GM23248 (cell line): ENCODE measurements around the gene KLHL18.

DNA sequence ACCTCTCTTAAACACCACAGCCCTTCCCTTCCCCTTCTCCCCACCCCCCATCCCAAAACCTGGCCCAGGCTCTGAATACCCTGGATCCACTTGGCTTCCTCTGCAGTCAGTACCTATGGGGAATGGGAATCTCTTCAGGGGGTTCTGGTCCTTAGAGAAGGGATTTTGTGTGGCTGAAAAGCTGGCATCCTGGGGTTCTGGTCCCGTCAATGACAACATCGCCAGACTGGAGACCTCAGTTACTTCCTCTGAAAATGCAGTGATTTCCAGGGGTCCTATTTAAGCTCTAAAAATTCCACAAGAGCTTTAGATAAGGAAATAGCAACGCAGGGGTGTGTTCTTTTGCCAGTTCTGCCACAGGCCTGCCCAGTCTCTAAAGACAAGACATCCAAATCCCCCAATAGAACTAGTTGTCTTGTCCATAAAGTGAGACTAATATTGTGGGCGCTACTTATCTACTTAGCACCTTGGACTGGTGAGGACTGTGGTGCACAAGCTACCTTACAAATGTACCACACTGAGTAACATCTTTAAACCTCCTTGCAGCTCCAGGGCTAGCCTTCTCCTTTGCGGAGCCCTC is 2.1 kb upstream of the TDGF1 start:
- RAMPAGE, long total RNA, result no peak

- RAMPAGE, long total RNA, result no peak
These were observed 12.8 kb downstream of the FAM240A start for GRCh38 chr3:46625106-46625468.

- RAMPAGE, long total RNA, result no peak
These were observed 29.4 kb downstream of the MYL3 start for GRCh38 chr3:46833605-46834393.

DNA sequence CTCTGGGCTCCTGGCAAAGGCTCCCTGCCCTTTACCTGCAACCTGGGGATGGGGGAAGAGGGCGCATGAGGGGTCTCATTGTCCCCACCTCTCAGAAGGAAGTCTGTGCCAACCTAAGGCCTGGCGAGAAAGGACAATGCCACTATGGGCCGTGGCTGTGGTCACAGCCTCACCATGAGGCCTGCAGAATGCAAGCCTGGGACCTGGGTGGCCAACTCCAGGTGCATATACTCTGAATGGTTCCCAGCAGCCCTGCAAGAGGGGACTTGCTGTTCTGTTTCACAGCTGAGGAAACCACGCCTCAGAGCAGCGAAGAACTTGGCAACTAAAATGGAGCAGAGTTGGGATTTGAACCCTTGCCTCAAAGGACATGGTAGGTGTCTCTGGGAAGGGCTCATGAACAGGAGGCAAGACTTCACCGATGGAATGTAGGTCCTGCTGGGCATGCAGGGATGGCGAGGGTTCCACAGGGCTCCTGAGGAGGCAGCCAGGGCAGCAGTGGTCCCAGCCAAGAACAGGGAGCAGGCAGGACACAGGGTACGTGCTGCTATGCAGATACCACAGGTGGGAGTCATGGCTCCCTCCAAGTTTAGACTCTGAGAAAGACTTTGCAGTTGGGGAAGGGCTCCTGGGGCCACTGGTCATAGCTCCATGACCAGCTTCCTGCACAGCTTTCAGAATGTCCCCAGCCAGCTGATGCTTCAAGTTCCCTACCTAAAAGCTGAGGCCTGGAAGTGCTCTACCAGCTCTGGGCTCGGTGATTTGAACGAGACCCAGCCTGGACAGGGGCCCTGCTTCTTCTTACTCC is 1.0 kb downstream of the MYL3 start:
- RAMPAGE, long total RNA, result no peak

GRCh38 chr3:46871126-46871660 is 6.3 kb upstream of the PTH1R start:
- RAMPAGE, long total RNA, result no peak

GRCh38 chr3:46938815-46939283 is 37.7 kb downstream of the CCDC12 start:
- RAMPAGE, long total RNA, result no peak

DNA sequence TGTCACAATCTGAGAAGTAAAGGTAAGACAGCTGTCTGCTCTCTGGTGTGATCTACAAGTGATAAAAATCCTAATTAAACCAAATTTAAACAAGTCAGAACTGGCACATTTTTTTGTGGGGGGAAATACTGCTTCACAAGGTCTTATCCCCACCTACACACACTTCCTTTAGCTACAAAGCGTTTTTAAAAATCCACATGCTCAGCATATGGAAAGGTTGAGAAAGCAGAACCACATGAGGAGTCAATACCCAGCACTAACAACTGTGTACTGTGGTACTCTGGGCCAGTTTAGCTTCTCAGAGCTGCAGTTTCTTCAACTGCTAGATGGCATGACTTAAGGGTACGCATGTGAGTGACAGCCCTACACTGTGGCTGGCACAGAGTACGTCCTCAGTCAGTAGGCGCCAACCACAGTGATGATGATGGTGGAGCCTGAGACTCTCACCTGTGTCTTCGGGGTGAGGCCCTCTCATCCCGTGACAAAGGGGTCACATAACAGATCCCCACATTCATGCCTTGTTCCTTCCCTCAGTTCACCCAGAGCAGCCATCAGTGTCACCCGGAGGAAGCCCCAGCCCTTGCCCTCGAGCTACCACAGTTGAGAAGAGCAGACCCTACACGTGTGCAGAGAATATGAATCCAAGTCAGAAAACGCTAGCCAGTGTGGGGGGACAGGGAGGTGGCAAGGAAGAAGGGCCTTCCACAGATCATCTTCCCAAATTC is 17.4 kb downstream of the CCDC12 start:
- RAMPAGE, long total RNA, result no peak

- RAMPAGE, long total RNA, result no peak
These were observed 11.5 kb downstream of the CCDC12 start for GRCh38 chr3:46964987-46965599.

GRCh38 chr3:46970767-46971202 is 5.8 kb downstream of the CCDC12 start:
- RAMPAGE, long total RNA, result no peak

- RAMPAGE, long total RNA, result no peak
These were observed 39.8 kb downstream of the SETD2 start for GRCh38 chr3:47123874-47124663.

DNA sequence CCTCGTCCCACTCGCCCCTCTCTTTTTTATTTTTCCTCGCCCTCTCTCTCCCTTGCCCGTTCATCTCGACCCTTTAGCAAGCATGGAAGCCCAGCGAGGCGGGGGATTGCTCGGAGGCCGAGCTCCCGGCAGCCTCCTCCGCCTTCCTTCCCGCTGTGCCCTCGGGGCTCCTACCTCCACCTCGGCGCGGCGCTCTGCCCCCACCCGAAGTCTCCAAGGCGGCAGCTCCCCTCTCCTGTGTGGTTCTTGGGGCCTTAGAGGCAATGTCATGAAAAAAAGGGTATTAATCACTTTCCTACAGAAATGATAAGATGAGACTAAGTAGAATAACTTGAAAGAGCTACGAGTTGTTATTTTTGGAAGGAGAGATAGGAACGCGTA is 703 bp upstream of the SETD2 start:
- RAMPAGE, long total RNA, result no peak

GRCh38 chr3:47282386-47283616 is at the start of gene KLHL18:
Gene KLHL18, plus strand, starts transcription at chr3:47282944.
- RAMPAGE, long total RNA, result start-site peak on the minus strand at chr3:47282570-47282603, 67 and 81 reads in 2 replicates; start-site peak on the minus strand at chr3:47282746-47282810, 23 and 37 reads in 2 replicates

GRCh38 chr3:47409229-47409864 is 28.5 kb downstream of the PTPN23 start:
- RAMPAGE, long total RNA, result no peak

DNA sequence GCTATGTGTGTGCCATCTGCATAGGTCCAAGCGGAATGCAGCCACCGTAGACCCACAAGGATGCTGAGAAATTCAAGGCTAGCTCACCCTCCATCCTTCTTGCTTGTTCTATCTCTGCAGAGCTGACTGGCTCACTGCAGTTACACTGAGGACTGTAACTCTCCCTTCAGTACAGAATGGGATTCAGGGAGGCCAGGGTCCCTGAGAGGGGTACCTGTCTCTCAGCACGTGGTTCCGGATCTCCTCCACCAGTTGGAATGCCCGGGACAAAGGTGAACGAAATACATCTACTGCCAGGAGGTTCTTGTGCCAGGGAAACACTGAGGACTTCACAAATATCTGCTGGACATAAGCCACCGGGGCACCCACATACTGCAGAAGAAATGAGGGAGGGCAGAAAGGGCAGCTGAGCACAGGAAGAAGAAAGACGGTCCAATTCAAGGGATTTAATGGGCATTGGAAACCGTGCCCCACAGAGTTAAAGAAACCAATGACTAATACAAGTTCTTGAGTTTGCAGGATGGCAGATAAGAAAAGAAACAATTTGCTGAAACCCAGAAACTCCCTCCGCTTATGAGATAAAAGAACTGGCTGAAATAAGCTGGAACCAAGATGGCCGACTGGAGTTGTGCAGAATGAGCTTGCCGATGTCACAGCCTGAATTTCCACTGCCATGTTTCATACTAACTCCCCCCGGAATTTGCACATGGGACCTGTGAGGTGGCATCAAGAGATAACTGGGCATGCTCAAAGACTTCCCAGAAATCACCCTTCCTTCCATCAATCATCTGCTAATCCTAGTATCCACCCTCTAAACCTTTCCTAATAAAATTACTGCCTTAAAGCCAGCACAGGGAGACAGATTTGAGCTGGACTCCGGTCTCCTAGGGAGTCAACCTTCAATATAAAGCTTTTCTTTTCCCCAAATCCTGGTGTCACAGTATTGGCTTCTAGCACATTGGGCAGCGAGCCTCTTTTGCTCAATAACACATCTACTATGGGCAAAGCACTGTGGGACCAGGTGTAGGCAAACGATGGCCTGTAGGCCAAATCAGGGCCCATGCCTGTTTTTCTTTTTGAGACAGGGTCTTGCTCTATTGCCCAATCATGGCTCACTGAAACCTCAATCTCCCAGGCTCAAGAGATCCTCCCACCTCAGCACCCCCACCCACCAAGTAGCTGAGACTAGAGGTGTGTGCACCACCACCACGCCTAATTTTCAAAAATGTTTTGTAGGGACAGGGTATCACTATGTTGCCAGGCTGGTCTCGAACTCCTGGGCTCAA is 47.0 kb downstream of the SCAP start:
- RAMPAGE, long total RNA, result no peak

- RAMPAGE, long total RNA, result no peak
These were observed 2.3 kb upstream of the ELP6 start for GRCh38 chr3:47515798-47516268.

DNA sequence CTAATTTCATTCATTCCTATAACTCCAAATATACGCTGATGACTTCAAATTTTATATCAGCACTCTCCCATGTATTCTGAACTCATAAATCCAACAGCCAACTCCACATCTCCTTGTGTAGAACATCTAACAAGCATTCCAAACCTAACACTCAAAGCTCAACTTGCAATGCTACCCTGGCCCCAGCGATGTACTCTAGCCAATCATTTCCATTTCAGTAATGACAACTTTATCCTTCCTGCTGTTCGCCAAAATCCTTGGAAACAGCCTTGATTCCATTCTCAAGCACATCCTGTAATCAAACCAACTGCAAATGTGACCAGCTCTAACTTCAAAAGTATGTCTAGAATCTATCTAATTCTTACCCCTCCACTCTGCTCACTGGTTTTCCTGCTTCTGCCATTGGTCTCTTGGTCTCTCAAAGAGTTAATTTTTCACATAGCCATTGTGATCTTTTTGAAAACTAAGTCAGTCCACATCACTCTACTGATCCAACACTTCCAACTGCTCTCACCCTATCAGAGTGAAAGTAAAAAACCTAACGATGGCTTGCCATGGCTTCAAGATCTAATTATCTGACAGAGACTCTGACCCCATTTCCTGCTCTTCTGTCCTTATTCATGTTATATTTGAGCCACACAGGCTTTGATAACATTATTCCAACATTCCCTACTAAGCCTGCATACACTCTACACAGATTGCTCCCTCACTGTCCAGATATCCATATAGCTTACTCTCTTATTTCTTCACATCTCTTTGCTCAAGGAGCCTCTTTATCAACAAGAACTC is 66.3 kb downstream of the SMARCC1 start:
- RAMPAGE, long total RNA, result no peak

DNA sequence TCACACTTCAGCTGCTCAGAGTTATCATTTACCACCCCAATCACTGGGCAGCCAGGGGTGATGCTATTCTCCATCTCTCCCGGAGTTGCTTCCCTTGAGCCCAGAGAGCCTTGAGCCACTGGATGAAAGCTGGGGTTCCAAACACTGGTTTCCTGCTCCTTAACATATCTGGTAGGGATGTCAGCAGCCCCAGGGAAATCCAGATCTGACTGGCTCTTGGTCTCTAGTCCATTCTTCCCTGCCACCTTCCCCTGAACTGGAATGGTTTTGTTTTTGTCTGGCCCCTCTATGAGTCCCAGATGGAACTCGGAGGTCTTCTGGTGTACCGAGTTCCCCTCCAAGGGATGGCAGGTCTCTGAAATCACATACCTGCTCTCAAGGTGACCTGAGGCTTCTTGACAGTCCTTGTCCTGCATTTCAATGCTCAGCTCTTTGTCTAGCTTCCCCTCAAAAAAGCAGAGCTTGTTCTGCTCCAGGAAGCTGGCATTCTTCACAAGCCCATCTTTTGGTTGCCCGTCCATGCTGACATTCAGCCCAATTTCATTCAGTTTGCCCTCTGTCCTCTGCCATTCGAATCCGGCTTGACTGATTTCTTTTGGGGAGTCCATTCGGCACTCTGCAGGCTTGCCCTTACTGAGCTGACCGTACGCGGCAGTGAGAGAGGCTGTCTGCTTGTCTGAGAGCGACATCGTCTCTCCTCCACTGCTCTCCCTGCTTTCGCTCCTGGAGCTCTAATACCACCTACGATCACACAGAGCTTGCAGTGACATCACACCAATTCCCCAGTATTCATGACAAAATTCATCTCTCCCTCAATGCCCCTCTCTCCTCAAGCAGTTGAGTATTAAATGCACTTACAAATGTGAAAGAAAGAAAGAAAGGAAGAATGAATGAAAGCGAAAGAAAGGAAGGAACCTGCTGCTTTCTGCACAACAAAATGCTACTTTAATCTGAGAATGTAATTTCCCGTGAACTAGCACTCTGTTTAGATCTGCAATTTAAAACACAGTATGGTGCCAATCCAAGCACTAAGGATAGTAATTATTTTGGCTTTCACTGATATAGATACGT is 89.2 kb downstream of the DHX30 start:
- RAMPAGE, long total RNA, result no peak

GRCh38 chr3:47909602-47909914 is 106.6 kb downstream of the DHX30 start:
- RAMPAGE, long total RNA, result no peak

DNA sequence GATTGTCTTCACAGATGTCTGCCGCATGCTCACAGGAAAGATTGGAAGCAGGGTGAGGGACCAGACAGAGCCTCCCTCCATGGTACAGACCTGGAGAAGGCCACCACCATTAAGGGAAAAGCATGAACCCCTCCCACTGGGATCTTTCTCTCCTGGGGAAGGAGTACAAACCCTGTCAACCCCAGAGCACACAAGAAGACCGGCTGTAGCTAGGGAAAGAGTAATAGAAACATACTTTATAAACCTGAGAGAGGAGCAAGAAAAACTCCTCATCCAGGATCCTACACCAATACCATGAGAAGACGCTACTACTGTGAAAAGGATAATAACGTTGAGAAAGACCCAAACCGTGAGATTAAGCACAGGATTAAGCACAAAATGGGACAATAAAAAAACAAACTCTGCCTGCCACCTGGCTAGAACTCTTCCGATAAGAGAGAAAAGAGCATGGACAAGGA is 20.2 kb downstream of the MAP4 start:
- RAMPAGE, long total RNA, result no peak

DNA sequence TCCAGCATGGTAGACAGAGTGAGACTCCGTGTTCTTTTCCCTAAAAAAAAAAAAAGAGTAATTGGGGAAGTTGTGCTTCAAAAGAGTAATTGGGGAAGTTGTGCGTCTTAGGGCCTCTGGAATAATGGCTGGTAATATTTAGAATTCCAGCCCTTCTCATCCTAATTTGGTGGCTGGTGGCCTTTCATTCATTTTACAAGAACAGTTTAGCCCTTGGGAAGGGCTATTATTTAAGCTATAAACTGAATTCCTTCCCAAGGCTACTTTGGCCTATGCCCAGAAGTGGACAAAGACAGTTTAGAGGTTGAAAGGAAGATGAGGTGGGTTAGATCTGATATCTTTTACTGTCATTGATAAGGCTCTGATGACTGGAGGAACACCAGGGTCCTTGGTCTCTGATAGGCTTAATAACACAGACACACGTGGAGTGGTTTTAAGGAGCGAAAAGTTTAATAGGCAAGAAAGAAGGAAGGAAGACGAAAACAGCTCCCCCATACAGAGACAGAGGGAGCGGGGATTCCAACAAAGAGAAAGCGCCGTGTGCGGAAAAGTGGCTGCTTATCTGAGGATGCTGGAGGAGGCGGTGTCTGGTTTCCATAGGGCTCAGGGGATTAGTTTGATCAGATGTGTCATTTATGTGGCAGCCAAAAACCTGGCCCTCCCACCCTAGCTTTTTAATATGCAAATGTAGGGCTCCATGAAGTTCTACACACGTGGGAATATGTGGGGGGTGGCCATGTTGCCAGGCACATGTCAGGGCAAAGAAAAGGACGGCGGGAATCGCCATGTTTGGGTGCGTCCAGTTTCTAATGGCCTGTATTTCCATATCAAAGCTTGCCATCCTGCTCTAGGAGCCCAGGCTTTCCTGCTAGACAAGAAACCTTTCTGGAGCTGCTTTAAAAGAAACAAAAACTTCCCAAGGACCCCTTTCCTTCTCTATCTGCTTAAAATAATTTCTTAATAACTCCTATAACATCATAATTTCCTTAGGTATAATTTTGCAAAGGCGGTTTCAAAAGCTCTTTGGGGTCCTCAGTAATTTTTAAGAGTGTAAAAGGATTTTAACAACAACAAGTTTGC is 958 bp upstream of the ZNF589 start:
- RAMPAGE, long total RNA, result no peak